A172 (cell line): ENCODE measurements around the genes ACSF2 and LUC7L3.

- RAMPAGE, long total RNA, result no peak
Observed at GRCh38 chr17:50392235-50393029, 4.9 kb downstream of the LRRC59 start.

GRCh38 chr17:50419718-50420076, 6.3 kb upstream of the ACSF2 start:
- RAMPAGE, long total RNA, result no peak

DNA sequence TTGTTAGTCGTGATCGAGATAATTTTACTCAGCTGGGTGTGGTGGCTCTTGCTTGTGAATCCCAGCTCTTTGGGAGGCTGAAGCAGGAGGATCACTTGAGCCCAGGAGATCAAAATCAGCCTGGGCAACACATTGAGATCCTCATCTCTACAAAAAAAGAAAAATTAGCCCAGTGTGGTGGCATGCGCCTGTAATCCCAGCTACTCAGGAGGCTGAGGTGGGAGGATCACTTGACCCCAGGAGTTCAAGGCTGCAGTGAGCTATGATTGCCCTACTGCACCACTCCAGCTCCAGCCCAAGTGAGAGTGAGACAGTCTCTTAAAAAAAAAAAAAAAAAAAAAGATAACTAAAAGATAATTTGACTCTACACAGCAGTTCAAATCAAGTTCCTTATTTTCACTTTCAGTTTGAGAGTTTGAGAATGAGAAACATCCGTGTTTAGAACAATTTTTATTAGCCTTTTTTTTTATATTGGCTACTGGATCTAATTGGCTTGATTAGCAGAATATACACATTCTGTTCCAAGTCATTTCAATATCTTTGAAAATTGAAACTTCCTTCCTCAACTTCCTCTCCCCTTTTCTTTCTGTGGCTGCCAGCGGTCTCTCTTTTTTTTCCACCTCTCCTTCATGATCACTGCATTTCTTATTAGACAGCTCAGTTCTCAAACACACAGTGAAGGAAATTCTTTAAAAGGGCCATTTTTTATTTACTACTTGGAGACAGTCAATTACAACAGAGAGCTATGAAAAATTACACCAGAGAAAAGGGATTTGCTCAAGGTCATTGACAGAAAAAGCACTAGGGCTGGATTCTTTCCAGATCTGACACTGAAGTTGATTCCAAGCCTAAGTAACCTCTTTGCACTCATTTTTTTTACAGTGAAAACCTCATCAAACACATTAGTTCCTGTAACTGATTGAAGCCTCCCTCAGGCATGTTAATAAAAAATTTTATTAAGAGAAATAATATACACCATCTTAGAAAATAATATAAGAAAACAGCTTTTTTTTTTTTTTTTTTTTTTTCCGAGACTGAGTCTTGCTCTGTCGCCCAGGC, 4.5 kb upstream of the ACSF2 start:
- RAMPAGE, long total RNA, result no peak

DNA sequence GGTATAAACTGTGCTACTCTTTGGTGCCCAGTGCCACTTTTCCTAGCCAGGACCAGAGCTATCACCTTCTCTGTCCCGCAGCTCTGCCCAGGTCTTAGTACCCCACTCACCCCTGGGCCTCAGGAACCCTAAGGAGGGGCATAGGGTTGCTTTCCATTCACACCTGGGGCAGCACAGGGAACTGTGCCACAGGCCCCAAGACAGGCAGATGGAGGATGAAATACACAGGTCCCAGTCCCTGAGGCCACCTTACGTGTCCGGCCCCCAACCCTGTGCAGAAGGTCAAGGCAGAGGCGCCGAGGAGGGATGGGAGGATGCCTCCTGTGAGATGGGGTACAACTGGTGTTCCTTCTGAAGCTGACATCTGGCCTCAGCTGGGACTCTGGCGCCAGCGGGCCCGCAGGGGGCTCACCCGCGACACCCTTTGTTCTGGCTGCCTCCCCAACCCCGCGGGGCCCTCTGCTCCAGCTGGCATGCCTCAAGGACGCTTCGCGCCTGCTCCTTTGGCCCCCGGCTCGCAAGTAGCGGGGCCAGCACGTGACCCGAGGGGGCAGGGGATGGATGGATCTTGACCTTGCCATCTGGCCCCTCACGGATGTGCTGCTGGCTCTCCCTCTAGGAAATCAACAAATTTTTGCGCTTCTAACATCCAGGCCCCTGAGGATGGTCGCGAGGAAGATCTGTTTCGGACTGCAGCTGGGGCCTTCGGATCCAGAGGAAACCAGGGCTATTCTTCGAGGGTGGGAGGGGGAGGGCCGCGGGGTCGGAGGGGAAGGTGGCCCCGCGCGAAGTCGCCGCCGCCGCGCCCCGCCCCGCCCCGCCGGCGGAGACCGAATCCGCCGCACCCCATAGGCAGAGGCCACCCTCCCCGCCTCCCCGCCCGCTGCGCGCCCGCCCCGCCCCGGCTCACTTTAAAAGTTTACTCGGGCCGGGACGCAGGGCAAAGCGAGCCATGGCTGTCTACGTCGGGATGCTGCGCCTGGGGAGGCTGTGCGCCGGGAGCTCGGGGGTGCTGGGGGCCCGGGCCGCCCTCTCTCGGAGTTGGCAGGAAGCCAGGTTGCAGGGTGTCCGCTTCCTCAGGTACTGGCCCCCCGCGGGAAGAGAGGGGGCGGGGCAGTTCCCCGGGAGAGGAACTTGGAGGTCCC, at the start of gene ACSF2:
Gene ACSF2, plus strand, starts transcription at position 909 of the 1,145 bp plus-strand sequence.
- RAMPAGE, long total RNA, result no peak

DNA sequence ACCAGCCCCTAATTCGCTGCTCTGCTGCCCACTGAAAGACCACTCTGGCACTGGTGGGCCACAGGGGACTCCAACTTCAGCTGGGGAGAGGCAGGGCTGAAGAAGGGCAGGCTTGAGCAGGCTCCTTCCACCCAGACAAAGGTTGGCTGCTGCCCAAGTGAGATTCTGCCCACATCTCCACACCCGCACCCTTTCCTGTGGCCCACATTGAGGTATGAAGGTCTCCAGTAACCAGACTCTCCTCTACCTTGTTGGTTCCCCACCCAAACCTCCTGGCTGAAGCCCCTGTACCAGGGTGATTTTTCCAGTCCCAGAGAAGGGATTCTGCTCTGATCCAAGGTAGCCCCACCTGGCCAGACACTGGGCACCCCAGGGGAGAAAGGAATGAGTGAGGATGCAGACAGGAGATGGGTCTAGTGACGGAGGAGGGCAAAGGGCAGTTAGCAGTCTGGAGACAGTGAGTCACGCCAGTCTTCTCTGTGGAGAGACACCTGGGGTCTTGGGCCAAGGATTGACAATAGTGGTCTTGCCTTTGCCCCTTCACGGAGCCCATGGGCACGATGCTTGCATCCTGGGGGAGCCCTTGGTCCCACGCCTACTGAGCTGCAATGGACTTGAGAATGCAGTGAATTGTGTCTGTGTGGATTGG, 1.7 kb downstream of the CHAD start:
- RAMPAGE, long total RNA, result no peak

- RAMPAGE, long total RNA, result no peak
Observed at GRCh38 chr17:50471934-50472776, 3.5 kb upstream of the CHAD start.

- RAMPAGE, long total RNA, result no peak
Observed at GRCh38 chr17:50476309-50476947, 2.2 kb upstream of the RSAD1 start.

GRCh38 chr17:50542369-50543397, 4.3 kb upstream of the SPATA20 start:
- RAMPAGE, long total RNA, result no peak

DNA sequence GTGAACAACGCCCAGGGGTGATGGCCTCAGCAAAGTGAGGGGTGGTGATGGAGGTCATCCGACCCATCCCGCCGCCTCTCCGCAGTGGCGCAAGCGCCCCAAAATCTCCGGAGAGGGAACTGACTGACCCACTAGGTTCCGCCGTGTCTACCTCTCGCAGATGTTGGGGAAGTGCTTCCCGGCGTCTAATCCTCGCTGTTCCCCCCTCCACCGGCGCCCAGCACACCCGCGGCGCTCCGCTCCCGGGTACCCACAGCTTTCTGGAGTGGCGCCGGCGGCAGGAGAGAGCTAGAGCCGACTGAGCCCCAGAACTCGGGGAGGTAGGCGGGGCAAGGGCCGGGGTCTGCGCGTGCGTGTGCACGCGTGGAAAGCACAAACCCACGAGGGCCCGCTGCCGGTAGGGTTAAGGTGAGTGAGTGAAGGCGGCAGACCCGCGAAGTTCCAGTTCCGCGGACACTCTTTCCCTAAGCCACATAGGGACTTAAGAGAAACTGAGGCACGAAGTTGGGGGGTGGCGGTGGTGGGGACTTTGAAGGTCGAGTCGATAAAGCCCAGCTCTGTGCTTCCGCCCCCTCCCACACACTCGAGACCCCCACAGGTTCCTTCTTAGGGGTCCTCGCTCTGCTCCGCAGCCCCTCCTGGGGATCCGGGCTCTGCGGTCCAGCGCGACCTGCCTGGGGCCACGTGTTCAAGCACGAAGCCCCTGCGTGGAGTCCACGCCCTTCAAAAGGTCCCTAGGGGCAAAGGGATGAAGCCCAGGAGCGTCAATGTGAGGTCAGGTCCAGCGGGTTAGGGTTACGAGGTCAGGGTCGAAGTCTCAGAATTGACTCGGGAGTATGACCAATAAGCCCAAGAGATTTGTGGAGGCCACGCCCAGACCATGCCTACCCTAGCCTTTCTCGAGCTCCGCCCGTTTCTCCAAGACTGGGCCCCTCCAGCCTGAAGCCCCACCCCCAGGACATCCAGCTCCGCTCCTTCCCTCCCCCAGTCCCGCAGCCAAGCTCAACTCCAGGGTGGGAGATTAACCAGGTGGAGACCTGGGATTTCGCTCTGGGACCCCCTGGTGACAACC, 1.0 kb upstream of the CACNA1G start:
- RAMPAGE, long total RNA, result no peak

DNA sequence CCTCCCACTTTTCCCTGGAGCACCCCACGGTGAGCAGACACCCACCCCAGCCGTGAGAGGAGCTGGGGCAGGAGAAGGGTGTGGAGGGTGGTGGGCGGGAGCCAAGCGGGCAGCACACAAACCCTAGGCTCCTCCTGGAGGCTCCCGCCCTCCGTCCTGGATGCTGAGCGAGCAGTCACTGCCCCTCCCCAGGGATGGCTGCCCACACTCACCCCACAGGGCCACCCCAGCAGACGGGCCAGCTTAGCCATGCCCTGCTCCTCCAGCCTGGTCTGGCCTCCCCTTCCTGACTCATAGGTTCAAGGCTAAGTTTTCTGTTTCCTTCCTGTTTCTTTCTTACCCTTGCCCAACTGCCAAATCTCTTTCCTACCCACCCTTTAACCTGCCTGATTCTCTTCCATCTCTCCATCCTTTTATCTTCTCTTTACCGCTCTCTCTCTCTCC, 15.7 kb upstream of the ABCC3 start:
- RAMPAGE, long total RNA, result no peak

GRCh38 chr17:50675632-50676226, 32.0 kb downstream of the ANKRD40 start:
- RAMPAGE, long total RNA, result no peak

DNA sequence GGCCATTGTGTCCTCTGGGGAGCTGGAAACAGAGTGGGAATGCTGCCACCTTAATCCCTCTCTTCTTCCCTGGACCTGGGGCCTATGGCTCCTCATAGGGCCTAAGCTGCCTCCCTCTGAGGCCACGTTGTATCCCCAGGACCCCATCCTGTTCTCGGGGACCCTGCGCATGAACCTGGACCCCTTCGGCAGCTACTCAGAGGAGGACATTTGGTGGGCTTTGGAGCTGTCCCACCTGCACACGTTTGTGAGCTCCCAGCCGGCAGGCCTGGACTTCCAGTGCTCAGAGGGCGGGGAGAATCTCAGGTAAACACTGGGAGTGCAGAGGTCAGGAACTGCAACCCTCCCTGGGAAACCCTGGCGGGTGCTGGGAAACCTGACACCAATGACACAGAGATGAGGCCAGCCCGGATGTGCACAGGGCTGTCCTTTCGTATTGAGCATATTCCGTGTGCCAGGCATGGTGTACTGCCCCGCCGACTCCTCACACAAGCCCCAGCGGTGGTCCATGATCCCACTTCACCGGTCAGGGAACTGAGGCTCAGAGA, 23.1 kb downstream of the ANKRD40 start:
- RAMPAGE, long total RNA, result no peak

- RAMPAGE, long total RNA, result start-site peak on the plus strand at chr17:50719565-50719647, 215 and 199 reads in 2 replicates
Observed at GRCh38 chr17:50718905-50720288, at the start of gene LUC7L3. Gene LUC7L3 (plus strand): TSS chr17:50719603.

DNA sequence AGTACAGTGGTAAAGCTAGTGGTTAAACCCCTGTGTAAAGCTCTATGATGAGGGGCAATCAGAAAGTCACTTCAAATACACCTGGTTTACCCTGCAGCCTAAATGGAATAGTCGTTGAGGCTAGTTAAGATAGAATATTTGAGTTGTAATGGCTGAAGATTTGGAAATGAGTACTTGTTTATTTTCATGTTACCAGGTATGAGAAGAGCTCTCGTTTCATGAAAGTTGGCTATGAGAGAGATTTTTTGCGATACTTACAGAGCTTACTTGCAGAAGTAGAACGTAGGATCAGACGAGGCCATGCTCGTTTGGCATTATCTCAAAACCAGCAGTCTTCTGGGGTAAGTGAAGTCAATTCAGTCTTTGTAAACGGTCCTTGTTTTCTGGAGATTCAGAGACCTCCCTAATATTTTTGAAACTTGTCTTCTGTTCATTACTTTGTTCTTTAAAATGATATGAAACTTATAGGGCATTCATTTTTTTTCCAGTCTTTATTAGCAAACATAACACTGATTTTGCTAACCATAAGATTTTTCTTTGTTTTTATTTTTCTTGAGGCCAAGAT, 21.6 kb downstream of the LUC7L3 start:
- RAMPAGE, long total RNA, result no peak

DNA sequence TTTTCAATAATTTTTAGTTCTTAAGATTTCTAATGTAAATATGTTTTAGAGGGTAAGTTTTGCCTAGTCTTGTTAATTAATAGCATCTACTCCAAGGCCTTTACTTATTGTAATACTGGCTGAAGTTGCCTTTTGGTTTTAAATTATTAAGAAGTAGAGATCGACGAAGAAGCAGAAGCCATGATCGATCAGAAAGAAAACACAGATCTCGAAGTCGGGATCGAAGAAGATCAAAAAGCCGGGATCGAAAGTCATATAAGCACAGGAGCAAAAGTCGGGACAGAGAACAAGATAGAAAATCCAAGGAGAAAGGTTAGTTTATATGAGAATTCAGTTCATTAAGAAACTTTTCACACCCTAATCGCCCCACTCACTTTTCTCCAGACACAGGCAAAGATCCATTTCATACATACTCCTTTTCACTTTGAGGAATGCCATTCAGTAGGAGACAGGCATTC, 20.9 kb downstream of the ANKRD40CL start:
- RAMPAGE, long total RNA, result no peak

DNA sequence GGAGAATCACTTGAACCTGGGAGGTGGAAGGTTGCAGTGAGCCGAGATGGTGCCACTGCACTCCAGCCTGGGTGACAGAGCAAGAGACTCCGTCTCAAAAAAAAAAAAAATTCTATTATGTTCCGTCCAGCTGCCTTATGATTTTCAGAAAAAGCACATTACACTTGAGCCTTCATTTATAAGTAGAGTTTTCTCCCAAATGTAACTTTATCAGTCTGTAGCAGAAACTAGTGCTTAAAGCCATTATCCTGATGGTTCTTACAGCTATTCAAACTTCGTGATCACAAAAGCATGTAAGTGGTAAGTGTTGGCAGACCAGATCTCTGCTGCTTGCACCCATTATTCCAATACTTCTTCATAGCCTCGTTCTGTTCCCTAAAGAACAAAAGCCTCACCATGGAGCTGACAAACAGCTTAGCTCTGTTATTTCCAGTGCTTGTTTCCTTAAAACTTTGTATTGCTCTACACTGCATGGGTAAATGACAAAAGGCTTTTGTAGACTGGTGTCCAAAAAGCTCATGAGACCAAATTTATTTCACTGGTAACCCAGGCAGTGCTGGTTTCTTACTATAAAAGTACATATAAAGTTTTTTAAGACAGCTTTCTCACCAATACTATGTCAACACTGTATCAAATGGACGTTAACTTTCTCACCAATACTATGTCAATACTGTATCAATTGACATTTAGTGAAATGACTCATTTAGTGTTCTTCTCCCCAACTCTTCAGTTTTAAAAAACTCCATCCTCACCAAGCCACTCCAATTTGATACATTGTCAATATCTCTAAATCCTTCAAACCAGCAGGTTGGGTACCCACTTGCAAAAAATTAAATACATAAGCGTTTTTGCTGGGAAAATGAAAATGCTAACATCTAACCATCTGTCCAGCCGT, 5.1 kb downstream of the TOB1 start:
- RAMPAGE, long total RNA, result no peak

DNA sequence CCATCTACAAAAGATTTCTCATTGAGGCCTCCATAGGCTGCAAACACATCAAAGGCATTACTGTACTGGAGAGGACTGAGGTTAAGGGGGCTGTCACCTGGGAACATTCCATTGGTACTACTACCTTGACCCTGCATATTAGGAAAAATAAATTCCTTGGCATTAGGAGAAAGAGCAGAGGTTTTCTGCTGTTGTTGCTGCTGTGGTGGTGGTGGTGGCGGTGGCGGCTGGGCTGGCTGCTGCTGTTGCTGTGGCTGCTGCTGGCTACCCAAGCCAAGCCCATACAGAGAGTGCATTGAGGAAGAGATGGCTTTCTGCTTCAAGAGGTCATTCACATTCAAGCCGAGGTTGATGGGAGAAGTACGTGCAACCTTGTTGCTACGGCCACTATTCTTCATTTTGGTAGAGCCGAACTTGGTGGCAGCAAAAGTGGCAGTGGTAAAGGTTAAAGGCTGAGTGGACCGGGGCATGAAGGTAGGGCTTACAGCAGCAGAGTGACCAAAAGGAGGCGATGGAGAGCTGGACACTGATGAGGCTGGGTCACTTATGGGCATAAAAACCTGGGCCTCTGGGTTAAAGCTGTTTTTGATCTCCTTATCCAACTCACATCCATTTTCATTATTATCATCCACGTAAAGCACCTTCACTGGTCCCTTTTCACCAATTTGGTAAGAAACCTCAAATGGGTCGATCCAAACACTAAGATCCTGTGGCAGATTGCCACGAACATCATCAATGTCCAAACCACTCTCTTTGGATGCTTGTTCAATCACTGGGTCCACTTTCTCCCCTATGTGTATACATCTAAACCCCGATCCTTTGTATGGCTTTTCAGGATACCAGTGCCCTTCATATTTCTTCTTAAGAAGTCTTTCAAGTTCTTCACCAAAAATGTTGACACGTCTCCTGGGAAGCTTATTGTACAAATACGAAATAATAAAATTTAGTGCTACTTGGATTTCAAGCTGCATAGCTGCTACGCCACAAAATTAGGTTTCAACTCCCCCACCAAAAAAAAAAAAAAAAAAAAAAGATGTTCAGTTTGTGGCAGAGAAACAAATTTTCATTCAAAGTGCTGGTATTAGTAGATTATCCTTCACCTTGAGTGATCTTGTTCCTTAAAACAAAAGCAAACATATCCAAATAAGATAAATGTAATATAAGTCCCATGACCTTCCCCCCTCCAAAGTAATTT, 2.7 kb downstream of the TOB1 start:
- RAMPAGE, long total RNA, result no peak

GRCh38 chr17:50883943-50884373, 17.8 kb upstream of the TOB1 start:
- RAMPAGE, long total RNA, result no peak

DNA sequence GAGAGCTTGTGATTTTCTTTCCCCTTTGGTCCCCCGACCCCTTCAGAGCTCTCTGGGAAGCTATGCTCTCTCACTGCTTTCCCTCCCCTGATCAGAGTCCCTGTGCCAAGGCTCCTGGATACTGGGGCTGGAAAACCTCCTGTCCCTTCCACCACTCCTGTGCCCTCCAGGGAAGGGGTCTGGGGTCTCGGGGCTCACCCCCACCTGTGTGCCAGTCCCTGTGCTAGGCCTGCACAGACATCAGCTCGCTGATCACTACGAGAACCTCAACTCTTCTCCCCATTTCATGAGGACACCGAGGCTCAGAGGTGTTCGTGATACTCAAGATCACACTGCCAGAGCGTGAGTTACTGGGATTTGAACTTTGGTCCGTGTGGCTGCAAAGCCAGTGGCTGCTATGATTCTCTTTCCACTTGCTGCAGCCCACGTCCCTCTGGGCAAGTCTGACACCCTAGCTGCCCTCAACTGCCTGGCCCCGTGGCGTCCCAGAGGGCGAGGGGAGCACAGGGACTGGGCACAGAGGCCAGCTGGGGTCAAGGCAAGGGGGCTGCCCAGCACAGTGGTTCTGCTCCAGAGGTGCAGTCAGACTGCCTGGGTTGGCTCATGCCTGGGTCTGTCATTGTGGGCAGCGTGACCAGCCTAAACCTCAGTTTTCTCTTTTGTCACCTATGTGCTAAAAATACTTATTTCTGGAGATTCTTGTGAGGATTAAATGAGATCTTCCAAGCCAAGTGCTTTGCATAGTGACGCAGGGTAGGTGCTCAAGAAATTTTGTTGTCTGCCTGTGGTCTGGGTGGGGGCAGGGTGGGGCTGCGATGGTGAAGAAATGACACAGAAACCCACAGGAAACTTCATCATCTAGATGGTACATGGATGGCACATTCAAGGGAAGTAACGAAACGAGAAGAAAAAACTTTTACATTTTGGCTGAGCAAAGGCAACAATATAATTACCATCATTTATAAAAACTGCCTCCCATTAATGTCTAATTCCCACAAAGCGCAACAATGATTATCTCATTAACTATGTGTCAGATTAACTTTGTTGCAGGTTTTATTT, 43.9 kb upstream of the TOB1 start:
- RAMPAGE, long total RNA, result no peak

DNA sequence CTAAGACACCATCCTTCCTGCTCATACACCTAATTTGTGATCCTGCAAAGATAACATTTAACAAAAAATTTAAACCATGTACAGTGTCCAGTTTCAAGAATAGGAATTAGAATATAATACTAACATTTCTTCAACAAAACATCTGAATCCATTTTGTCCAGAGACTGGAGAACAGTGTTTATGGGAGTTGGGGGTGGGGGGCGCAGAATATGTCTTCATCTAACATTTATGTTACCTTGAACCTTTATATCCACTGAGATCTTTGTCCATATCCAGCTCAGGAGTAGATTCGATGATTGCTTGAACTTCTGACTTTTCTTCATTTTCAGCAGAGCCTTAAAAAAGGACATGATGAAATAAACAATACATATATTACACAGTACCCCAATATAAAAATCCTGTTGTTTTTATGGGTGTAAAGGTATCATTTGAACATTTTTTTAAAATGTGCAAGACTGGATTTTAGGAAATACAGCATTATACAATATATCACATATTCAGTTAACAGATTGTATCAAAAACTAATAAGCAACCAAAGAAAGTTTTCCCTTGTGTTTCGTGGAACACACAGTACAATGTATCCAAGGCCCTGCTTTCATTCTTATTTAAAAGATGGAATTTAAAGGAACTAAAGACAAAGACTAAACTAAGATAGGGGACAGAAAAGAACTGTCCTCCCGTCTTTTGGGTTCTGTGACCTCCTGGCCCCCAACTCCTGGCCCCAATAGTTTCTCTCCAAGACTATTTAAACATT, 100.6 kb downstream of the SPAG9 start:
- RAMPAGE, long total RNA, result no peak